Glomerular endothelial cell (primary cell): Measurements from ENCODE around the gene UBAC1.

- RAMPAGE, long total RNA = no peak
Measured at GRCh38 chr9:135662544-135663134, 470 bp upstream of the LCN9 start.

DNA sequence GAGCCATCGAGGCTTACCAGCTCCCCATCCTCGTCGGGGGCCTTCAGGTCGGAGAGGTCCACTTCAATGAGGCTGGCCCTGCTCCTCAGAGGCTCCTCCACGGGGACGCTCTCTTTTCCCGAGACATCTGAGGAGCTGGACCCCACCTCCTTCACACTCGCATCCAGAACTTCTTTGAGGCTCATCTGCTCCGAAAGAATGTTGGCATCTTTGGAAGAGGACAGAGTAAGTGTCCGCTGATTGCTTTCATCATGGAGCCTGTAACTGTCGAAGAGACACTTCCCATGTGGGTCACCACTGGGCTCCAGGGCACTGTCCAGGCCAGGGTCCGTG is 86.5 kb downstream of the CAMSAP1 start:
- RAMPAGE, long total RNA = no peak

DNA sequence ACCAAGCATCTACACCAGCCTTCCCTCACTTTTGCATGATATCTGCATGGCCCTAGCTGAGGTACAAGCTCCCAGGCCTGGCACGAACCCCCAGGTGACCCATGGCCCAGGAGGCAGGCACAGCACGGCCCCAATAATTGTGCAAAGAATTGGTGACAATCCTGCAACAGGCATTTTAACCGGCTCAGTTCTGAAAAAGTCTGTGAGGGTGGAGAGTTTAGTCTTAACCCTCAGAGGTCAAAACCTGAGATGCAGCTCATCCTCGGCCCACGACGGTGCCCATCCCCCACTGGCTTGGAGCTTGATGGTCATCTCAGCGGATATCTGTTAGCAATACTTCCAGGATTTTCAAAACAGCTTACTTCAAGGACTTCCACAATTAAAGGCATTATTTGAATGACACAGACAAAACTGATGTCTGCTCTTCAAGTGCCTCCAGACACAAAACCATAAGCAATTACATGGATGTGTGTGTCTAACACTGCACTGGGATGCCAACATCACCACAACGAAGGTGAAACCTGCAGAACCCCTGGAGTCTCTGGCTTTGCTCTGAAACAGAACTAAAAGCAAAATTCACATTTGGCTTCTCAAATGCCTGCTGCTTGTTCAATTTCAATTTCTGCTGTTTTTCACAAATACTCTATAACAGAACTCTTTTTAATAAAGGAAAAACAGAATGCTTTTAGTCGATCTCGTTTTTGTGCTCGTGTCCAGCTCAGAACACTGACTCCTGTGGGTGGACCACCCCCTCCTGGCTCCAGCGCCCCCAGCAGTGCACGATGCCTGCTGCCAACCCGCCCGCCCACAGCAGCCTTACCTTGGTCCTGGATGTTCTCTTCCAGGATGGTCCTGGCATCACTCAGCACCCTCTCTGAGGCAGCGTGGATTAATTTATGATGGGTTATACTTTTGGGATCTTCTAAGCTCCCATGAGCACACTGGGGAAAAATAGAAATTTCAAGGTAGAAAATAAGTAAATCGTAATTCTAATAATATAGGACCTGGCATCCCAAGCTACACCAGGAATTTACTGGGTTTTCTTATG is 6.4 kb downstream of the UBAC1 start:
- RAMPAGE, long total RNA = no peak

DNA sequence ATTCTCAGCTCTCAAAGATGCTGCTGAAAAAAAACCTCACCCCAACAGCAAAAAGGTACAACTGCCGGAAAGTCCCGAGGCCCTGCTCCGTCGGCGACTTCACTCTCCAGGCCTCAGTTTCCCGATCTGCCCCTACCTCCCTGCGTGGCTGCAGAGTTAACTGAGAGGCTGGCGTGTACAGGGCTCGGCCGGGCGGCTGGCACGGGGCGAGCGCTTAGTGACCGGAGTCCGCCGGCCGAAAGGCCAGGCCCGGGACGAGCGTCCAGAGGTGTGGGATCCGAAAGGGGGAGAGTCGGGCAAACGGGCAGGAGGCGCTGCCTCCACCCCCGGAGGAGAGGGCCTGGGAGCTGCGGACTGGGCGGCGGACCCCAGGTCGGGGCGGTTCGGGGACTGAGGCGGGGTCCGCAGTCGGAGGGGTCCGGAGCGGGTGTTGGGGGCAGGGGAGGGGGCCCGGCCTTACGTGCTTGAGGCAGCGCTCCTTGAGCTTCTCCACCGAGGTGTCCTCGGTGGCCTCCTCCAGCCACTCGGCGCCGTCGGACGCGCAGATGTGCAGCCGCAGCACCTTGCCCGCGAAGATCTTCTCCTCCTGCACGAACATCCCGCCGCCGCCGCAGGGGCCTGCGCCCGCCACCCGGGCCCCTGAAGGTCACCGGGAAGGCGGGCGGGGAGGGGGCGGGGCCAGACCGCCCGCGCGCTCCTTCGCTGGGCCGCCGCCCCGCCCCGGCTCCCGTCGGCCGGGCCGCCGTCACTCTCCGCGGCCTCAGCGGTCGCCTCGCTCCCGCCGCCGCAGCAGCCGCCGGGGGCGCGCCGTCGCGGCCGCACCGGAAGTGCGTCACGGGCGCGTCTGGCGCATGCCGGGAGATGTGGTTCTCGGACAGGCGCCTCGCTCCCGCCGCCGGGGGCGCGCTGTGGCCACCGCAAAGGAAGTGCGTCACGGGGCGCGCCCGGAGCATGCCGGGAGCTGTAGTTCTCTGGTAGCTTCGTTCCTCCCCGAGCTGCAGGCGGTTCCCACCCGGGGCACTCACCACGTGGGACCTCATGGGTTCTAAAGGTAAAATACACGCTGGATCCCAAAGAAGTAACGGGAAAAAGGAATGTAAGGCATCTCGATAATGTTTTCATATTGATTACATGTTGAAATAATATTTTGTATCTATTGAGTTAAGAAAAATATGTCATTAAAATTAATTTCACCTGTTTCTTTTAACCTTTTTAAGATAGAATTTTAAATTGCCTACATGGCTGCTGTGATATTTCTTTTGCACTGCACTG is at the start of gene UBAC1:
UBAC1 (minus strand) TSS at position 809 of the 1,272 bp plus-strand sequence.
- RAMPAGE, long total RNA = no peak

- RAMPAGE, long total RNA = no peak
Measured at GRCh38 chr9:135990434-135991034, 29.4 kb upstream of the UBAC1 start.

- RAMPAGE, long total RNA = no peak
Measured at GRCh38 chr9:136093667-136094550, 1.2 kb downstream of the NACC2 start.

- RAMPAGE, long total RNA = no peak
Measured at GRCh38 chr9:136229038-136230010, 16.3 kb downstream of the QSOX2 start.

GRCh38 chr9:136331234-136331789 is 4.0 kb downstream of the GPSM1 start:
- RAMPAGE, long total RNA = no peak

DNA sequence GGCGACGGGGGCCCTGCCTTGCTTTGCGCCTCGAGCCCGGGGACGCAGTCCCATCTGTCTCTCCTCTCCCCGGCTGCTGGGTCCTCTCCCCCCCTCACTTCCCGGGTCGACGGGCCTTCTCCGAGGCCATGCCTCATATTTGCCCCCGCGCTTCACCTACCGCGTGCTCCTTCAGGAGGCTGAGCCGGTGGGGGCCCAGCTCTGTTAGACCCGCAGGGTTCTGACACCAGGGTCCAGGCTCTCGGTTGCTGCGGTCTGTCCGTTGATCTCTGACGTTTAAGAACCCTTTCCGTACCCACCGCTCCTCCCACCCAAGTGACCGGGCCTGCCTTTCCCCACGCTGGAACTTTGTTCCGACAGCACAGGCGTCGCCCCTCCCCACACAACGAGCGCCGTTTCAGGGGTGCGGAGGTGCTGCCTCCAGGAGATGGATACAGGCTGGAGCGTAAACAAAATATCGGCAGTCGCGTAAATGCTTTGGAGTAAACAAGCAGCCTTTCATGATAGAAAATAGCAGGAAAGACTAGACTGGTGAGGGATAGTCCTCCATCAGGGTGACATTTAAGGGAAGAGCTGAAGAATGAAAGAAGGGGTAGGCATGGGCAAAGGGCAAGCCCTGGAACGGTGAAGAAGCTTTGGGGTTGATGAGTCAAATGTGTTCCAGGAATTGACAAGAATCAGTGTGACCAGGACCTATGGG is 567 bp downstream of the PMPCA start:
- RAMPAGE, long total RNA = no peak

GRCh38 chr9:136437353-136438089 is 2.1 kb downstream of the INPP5E start:
- RAMPAGE, long total RNA = no peak

- RAMPAGE, long total RNA = no peak
Measured at GRCh38 chr9:136441510-136442595, 2.2 kb upstream of the INPP5E start.

GRCh38 chr9:136455396-136456204 is 16.0 kb upstream of the INPP5E start:
- RAMPAGE, long total RNA = no peak

DNA sequence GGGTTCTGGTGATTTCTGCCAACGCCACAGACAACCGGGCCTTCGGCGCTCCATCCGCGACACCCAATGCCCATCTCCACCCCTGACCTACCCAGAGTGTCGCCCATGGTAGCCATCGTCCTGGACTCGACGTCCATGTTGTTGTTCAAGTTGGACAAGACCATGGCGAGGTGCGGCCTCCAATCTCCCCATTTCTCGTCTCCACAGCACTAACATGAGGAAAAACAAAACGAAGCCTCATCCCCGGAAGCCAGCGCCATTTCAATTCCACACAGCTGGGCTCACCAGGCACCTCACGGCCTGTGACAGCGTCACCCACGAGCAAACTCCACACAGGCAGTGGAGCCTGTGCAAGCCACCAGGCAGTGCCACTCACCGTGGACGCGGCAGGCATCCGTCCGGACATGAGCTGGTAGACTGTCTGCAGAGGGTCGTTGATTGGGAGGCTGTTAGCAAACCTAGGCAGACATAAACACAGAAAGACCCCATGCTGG is 20.1 kb upstream of the INPP5E start:
- RAMPAGE, long total RNA = no peak

DNA sequence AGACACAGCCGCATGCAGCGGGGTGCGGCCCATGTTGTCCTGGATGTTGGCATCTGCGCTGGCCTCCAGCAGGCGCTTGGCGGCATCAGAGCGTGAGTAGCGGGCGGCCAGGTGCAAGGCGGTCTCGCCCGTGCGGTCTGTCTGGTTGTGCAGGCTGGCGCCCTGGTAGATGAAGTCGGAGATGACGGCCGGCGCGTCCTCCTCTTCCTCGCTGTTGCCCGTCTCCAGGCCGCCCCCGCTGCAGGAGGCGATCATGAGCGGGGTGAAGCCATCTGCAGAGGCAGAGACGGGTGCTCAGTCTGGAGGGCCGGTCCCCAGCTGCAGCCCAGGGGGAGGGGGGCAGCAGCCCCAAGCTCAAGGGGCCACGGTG is 17.7 kb upstream of the SEC16A start:
- RAMPAGE, long total RNA = no peak

GRCh38 chr9:136502918-136503599 is 20.2 kb upstream of the SEC16A start:
- RAMPAGE, long total RNA = no peak

GRCh38 chr9:136517171-136517398 is 28.8 kb downstream of the NOTCH1 start:
- RAMPAGE, long total RNA = no peak

DNA sequence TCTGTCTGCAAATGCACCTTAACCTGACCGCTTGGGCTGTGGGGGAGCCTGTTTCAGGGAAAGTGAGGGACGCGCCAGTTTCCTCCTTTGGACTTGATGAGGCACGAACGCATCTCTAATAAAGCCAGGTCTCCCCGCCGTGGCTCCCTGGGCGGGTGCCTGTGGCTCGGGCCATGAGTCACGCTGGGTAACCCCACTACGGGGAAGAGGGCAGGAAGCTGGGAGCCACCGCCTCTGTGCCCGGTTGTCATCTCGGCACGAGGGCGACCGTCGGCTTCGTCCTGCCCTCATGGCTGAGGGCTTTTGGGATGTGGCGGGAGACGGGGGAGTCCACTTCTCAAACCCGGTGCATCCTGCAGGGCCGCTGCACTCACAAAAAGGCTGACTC is 12.1 kb downstream of the NOTCH1 start:
- RAMPAGE, long total RNA = no peak

DNA sequence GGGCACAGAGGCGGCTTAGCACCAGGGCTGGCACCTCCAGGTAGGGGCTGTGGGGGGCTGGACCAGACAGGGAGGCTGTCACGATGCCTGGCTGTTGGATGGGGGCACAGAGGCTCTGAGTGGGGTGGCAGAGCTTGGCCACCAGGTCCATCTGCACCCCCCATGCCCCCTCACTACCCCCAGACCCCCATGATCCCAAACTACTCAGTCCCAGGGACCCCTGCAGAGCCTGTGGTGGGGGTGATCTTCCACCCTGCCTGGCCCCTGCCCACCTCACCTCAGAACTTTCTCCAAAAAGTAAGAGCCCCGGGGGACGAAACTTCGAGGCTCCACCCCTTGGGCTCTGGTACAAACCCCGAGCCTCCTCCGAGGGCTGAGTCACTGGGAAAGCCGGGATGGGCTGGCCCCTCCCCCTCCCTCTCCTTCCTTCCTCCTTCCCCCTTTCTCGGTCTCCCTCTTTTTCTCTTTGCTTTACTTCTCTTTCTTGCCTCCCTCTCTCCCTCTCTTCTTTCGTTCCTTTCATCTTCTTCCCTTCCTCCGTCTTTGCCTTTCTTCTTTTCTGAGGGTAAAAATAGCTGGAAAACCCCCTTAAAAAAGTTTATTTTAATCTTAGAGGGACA is 5.4 kb upstream of the NOTCH1 start:
- RAMPAGE, long total RNA = no peak

- RAMPAGE, long total RNA = no peak
Measured at GRCh38 chr9:136588092-136588605, 42.3 kb upstream of the NOTCH1 start.

- RAMPAGE, long total RNA = no peak
Measured at GRCh38 chr9:136623660-136624671, 38.8 kb upstream of the EGFL7 start.